Penis (tissue), 1 donor: Measurements from ENCODE around the genes CAV1 and LSM8.

DNA sequence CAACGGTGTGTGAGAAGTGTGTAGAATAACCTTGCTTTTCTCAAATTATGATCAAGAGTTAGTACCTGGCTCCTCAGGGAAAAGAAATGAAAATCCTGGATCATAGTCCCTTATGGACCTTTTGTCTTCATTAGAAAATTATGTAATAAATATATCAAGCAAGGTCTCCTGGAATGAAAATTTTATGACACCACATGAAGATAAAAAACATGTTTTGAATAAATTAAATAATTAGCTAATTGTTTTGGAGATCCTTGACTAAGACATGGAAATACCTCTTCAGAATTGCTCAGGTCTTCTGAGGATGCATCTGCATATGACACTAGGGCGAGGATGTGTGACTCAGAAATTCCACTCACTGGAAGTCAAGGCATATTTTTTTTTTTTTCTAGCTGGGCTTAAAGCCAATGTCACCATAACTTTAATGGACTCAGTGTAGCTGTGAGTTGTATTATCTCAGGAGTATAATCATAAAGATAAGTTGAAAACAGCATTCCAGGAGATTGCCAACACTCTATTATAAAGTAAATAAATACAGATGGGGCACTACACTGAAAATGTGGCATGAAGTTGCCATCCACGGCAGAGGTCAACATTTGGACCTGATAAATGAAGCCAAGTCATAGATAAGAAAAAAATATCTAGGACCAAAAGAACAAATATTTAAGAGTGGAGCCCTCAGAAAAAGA is 73.2 kb upstream of the CAV2 start:
- PRO-cap = no peak

GRCh38 chr7:116458816-116459187 is 40.7 kb upstream of the CAV2 start:
- PRO-cap = no peak

GRCh38 chr7:116524295-116525399 is at the start of gene CAV1:
Gene CAV1, plus strand, starts transcription at chr7:116525036.
- PRO-cap = bidirectional peak, plus-strand start at chr7:116525036, minus-strand start at chr7:116524837; bidirectional peak, plus-strand start at chr7:116525510, minus-strand start at chr7:116525217

- PRO-cap = no peak
Observed at GRCh38 chr7:116629001-116629284, 43.1 kb upstream of the MET start.

DNA sequence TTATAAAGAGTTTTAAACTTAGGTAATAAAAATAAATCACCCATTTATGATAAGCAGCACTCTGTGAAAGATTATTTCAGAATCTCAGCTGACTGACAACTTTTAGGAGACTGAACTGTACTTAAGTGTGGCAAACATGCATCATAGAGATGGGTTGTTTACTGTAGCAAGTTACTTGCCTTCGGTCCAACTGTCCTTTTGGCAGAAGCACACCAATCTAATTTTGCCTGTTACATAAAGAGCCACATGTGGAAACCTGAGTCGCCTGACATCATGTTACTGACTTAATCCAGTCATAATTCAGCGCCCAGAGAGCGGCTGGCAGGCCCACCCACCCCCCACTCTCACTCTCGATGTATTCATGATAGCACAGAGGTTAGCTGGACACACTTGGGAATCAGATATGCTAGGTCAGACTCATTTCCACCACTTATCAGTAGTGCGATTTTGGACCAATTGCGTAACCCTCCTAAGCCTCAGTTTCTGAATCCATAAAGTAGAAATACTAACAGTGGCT is 57.3 kb upstream of the CAPZA2 start:
- PRO-cap = no peak

DNA sequence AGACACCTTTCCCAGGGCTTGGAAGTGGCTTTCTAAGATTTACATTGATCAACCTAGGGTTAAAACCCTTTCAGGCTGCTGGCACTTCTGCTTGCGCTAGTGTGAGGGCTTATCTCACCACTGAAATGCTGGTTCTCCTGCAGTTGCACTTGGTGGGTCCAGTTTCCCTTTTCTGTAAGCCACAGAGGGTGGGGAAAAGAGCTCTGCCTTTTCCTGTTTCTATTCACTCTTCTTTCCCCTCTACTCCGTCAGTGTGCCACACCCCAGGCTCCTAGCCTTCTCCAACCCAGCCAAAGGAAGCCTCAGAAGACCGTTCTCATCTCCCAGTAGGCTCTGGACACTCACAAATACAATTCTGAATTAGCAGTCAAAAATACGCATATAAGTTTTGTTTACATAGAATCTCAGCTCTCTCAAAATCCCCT is 19.0 kb upstream of the CAPZA2 start:
- PRO-cap = no peak

DNA sequence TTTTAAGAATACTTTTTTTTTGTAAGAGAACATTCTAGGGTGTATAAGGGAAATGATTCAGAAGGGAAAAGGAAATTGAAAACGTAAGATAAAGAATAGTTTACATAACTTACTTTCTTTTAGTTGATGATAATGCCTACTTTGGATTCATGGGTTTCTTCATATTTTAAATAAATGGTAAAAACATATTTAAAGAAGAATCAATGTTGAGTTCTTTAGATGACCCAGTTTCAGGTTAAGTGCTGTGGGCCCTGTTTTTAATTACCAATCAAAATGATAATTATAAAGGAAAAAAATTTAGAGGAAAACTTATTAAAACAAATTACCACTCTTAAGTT is 9.8 kb downstream of the CAPZA2 start:
- PRO-cap = no peak

- PRO-cap = no peak
Observed at GRCh38 chr7:116920427-116921235, 32.7 kb upstream of the ST7 start.

GRCh38 chr7:117762235-117763149 is 110.7 kb downstream of the CTTNBP2 start:
- PRO-cap = no peak

GRCh38 chr7:117771804-117772136 is 101.5 kb downstream of the CTTNBP2 start:
- PRO-cap = no peak

- PRO-cap = no peak
Observed at GRCh38 chr7:117810521-117811169, 62.6 kb downstream of the CTTNBP2 start.

GRCh38 chr7:118183051-118184293 is at the start of gene LSM8:
Gene LSM8, plus strand, starts transcription at chr7:118184164.
- PRO-cap = unidirectional peak, minus-strand start at chr7:118183765; bidirectional peak, plus-strand start at chr7:118184169, minus-strand start at chr7:118183963

DNA sequence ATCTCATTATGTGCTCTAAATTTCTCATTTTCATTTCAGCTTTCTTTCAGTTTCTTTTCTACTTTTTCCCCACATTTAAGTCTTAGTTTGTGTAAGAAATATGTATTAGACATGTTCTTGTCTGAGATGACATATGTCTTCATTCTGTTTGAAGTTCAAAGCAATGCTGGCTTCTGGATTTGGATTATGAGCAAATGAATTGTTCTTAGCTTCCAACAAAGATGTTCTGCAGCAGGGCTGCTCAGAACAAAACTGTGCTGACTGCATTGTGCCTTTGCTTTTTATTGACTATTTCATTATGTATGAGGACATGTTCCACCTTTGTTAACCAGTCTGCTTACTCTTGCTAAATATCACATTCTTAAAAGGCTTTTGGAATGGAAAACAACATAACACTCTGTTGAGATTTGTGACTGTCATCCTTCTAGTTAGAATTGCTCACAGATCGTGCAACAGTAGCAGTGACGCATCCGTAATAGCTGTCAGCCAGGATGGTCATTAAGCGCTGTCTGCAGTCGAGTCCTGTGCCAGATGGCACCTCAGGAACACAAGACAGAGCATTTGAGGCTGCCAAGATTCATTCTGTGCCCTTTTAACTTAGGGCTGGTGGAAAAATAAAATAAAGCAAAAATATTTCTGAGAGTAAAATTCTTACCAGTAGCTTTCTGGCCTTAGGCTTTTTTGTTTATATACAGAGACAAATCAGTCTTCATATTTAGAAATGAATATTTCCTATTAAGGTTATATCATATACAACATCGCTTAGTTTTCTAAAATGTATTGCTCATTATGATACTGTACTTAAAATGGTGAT is 348.5 kb downstream of the ANKRD7 start:
- PRO-cap = no peak

DNA sequence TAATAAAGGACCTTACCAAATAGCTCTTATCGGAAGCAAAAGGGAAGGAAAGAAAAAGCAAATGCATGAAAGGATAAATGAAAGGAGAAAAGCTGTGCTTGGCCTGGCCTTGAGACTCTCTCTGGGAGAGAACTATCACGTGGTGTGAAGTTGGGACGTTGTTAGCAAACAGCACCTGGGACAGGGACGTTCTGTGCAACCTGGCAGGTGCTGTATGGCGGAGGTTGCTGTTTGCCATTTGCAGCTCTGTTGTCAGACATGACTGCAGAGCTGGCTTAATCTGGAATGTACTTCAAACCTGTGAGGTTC is 800.6 kb upstream of the KCND2 start:
- PRO-cap = no peak

- PRO-cap = no peak
Observed at GRCh38 chr7:120273481-120274195, 663 bp downstream of the KCND2 start.

DNA sequence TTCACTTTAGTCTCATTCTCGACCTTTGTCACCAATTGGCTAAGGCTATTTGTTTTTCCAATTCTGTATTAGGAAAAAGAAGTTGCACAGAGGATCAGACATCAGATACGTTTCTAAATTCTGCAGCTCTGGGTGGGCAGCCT is 230 bp upstream of the CPED1 start:
- PRO-cap = no peak

DNA sequence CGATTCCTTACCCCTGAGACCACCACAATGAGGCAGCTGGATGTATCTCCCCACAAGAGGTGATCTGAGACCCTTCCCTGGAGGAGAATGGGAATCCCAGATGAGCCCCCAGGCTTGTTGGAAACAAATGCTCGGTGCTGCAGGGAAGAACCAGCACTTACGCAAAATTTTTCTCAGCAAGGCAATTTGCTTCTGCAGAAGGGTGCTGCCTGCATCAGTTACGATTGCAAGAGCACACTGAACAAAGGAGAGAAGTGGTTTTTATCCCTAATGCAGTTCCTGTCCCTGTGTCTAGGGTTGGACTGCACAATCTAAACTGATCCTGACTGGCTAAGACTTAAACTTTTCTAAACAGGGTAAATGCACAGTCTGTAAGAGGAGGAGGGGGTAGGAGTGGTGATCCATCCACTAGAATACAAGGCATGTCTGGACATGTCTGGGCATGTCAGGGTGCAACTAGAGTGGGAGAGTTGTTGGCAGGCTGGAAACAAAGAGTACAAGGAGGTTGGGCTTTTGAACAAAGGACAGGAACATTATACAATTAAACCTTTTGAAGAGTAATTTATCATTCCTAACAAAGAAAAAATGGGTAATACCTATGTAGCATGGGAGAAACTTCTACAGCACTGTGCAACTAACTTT is 114.9 kb upstream of the FAM3C start:
- PRO-cap = no peak

- PRO-cap = no peak
Observed at GRCh38 chr7:121620796-121621345, 224.8 kb upstream of the FAM3C start.

GRCh38 chr7:122652931-122653270 is 46.0 kb downstream of the RNF133 start:
- PRO-cap = no peak

DNA sequence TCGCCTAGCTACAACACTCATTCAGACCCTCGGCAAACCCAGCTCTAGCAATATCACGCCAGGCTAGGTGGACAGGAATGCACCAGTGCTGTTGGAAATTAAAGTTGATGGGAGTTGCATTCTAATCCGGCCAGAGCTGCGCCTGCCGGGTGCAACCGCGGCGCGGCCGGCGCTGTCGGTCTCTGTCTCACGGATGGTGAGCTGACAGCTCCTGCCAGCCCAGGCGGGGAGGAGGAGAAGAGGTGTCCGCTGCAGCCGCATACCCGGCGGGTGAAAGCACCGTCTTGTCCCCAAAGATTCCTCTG is 740 bp downstream of the CADPS2 start:
- PRO-cap = no peak